Ileum (tissue), 1 donor: ENCODE measurements around the genes SNAPC1 and SYT16.

- PRO-cap, result no peak
These were observed 14.7 kb downstream of the PRKCH start for GRCh38 chr14:61335936-61336558.

DNA sequence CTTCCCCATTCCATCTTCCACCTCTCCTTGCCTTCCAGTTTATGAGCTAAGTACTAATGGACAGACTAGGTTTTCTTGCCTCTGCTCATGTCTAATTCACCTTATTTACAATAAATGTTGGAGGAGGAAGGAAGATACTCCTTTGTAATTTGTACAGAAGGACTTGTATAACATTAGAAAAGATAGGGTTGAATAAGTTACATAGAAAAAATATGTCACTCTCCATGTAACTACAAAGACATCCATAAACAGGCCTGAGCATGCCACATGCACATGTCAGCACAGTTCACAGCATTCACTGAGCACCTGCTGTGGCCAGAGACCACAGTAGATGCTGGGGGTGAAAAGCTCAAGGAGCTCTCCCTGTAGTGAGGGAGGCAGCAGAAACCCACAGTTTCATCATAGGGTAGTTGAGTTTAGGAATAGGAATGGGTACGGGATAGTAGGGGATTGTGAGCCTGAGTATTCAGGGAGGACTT is 19.9 kb downstream of the PRKCH start:
- PRO-cap, result no peak

- PRO-cap, result no peak
These were observed 119.7 kb downstream of the PRKCH start for GRCh38 chr14:61441096-61441442.

DNA sequence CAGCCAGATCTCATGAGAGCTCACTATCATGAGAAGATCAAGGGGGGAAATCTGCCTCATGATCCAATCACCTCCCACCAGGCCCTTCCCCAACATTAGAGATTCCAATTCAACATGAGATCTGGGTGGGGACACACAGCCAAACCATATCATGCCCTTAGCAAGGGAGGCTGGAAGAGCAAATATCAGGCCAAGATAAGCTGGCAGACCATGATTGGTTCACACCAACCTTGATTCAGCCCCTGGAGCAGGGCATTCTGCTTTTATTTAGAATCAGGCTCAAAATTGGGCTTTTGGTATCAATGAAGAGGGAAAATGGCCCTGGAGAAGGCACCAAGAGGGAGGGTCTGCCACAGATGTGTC is 137.4 kb downstream of the PRKCH start:
- PRO-cap, result no peak

DNA sequence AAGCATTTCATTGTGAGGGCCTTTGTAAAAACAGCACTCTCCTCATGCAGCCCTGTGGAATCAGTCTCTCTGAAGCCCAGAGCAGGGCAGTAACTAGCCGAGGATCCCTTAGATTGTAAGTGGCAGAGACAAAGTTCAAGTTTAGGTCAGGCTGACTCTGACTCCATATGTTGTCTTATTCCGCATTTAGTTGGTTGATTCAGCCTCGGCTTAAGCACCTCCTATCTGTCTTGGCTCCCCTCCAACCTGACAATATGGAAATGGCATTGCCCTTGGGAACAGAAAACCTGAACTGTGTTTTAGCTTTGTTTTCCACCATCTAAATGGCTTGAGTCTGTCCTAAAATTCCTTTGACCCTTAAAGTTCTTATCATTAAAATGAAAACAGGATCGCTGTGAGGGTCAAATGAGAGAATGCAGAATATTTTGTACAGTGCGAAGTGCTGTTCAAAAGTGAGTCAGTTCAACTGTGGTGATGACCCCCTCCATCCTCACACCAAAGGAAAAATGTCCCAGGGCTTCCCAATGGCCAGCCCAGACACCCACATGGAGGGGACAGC is 141.5 kb downstream of the PRKCH start:
- PRO-cap, result no peak

DNA sequence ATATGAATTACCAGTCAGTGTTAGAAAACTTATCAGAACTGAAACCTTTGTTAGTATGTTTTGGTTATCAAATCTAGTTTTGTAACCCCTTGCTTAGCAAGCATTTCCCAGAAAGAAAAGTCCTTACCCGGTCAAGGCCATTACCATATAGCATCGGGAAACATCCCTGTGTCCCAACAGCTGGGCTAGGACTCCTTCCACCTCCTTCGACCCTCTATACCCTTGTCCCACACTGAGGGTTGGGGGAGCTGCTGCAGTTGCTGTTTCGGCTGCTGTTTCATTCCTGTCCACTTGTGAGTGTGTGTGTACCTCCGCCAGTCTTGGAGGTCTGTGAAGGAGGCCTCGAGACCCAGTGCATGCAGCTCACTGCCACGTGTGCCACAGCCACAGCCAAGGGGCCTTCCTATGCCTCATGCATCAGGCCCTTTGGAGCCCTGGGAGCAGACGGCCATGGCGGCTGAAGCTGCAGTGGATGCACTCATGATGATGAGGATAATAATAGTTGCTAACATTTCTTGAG is 156.3 kb downstream of the PRKCH start:
- PRO-cap, result no peak

- PRO-cap, result no peak
These were observed 169.7 kb downstream of the PRKCH start for GRCh38 chr14:61491111-61491430.

DNA sequence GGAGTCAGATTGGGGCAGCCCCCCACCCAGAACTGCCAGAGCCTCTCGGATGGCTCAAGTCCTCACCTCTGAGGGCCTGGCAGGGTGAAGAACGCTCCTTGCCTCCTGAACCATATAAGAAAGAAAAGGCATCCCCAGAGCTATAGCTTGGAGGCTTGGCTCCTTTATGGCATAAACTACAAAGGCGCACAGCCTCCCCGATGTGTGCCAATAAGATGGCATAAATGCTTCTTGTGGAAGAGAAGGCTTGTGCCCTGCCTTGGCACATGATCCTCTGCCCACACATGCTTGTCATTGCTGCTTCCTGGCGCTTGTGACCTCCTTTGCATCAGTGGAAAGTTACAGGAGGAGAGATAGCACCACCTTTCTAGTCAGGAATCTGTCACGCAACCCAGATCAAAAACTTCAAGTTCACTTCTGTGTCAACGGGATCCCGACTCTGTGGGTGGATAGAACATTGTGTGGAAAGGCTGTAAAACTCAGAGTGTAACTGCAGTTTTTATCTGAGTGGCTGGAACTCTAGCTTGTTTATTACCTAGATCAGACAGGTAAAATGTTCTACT is 183.8 kb upstream of the HIF1A start:
- PRO-cap, result no peak

- PRO-cap, result no peak
These were observed 182.4 kb upstream of the HIF1A start for GRCh38 chr14:61512770-61513553.

- PRO-cap, result no peak
These were observed 121.2 kb upstream of the HIF1A start for GRCh38 chr14:61574047-61574568.

GRCh38 chr14:61598953-61599444 is 96.3 kb upstream of the HIF1A start:
- PRO-cap, result no peak

GRCh38 chr14:61601818-61602604 is 93.3 kb upstream of the HIF1A start:
- PRO-cap, result no peak

DNA sequence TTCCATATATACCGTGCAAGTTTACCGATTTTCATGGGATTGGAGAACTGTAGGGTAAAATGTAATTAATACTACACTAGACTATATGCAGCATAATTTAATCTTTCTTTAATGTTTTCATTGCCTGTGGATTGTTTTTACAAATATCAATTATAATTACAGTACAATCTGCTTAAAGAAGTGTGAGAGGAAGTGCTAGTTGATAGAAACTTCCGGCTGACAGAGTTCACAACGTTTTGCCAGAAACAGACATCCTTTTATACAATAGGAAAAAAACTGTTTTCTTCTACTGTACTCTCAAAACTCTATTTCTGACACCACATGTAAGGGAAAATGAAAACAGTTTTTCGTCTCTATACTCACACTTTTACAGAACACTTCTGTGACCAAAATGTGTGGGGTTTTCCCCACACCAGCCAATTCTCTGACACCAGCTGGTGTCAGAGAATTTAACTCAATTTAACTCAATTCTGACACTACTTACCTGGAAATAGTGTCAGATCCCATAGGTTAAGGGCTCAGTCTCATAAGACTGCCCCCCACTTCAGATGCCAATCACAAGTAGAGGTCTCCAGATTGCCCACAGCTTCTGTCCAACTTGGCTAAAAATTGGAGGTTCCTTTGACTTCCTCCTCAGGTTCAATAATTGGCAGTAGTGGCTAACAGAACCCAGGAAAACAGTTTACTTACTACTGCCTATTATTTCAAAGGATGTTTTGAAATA is 24.2 kb upstream of the HIF1A start:
- PRO-cap, result no peak

- PRO-cap, result no peak
These were observed 3.5 kb downstream of the HIF1A start for GRCh38 chr14:61698492-61699620.

DNA sequence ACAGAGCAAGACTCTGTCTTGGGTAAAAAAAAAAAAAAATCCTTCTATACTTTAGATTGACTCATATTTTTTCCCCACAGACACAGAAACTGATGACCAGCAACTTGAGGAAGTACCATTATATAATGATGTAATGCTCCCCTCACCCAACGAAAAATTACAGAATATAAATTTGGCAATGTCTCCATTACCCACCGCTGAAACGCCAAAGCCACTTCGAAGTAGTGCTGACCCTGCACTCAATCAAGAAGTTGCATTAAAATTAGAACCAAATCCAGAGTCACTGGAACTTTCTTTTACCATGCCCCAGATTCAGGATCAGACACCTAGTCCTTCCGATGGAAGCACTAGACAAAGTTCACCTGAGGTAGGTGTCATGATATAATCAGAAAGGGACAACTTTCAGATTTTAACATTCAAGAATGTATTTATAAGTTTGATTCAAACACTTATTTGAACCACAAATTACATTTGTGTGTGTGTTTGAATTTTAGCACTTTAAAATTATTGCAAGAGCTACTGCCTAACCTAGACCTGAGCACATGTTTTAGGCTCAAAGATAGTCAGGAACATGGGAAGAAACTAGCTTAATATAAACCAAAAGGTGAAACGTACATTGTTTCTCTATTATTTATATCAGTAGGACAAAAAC is 24.1 kb upstream of the SNAPC1 start:
- PRO-cap, result no peak

GRCh38 chr14:61761713-61762974 is at the start of gene SNAPC1:
Gene SNAPC1 (plus strand): TSS chr14:61762420.
- PRO-cap, result bidirectional peak, plus-strand start at chr14:61762420, minus-strand start at chr14:61762249

- PRO-cap, result no peak
These were observed 9.1 kb downstream of the SNAPC1 start for GRCh38 chr14:61771014-61772041.

GRCh38 chr14:61812378-61813019 is at the start of gene SYT16:
Gene SYT16 (plus strand): TSS chr14:61812703.
- PRO-cap, result no peak

- PRO-cap, result no peak
These were observed 240.7 kb downstream of the SYT16 start for GRCh38 chr14:62053242-62053591.

- PRO-cap, result no peak
These were observed 748 bp downstream of the RHOJ start for GRCh38 chr14:63205050-63205331.